Measurements from ENCODE around the gene NTN1.

- PRO-cap: bidirectional peak, plus-strand start at chr17:8080152, minus-strand start at chr17:8080108
- RRBS: 1% methylated on average over 8 of the region's 38 CpGs
Observed at GRCh38 chr17:8079848-8080206, 7.7 kb downstream of the ALOX12B start.

GRCh38 chr17:8119008-8119482, 731 bp upstream of the ALOXE3 start:
- PRO-cap: bidirectional peak, plus-strand start at chr17:8119150, minus-strand start at chr17:8118859
- RRBS: no CpG with 5 or more reads among the region's 18 CpGs

DNA sequence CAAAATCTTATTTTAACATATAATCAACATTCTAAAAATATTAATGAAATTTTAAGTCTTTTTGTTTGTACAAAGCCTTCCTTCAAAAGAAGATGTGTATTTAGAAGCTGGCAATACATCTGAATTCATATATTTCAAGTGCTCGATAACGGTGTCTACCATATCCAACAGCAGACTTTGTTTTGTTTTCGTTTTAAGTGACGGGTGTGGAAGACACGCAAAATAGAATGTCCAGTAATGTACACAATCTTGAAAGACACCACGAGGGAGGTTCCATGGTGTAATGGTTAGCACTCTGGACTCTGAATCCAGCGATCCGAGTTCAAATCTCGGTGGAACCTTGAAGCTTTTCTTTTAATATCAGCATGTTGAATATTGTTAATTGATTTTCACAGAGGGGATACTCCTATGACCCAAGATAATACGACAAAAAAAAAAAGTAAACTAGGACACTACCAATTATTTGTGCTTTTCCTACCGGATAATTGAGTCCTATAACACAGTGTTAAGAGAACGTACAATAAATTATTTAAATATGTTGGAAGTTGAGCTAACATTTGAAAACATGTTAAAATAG, 1.3 kb upstream of the ALOXE3 start:
- PRO-cap: bidirectional peak, plus-strand start at position 262 of the sequence, minus-strand start at position 131 of the sequence
- RRBS: no CpG with 5 or more reads among the region's 12 CpGs

DNA sequence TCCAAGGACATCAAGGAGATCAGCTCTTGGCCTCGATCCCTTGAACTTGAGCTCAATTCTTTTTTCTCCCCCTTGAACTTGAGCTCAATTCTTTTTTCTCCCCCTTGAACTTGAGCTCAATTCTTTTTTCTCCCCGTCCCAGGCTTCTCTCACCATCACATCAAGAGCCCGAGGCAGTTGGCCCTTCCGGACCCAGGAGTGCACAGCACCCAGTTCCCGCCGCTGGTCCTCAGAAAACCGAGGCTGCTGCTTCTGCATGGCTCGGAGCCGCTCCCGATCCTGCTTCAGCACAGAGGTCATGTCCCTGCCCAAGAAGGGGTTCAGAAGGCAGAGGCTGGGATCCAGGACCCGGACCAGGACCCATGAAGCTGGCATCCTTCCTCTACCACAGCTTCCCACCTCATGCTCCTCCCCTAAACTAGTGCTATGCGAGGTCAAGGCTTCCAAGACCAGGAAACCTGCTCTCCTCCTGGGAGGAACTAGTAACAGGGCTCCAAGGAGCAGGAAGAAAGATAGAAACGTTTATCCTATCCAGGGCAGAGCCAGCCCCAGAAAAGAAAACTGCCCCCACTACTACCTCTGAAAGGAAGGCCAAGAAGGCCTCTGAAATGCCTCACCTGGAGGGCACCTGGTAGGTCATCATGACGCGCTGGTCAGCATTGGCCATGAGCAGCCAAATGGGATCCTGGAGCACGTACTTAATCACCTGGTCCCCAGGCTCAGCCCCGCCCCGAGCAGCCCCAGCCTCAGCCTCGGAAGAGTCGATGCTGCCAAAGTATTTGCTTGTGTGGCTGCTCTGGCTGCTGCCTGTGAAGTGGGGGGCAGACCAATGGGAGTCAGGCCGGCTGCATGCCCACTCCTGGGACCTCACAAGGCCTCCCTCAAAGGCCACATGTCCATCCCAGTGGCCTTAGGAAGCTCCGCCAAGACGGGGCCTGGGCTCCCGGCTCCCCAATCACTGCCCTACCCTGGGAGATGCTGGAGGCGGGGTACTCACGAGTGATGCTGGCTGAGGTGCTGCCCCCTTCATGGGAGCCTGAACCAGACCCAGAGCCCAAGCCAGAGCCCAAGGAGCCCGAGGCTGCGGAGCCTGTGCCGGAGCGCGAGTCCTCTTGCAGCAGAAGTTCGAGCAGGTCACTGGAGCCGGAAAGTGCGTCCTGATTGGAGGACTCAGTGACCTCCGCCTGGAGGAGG, 10.2 kb downstream of the PER1 start:
- PRO-cap: no peak
- RRBS: 98% methylated on average over 8 of the region's 35 CpGs

DNA sequence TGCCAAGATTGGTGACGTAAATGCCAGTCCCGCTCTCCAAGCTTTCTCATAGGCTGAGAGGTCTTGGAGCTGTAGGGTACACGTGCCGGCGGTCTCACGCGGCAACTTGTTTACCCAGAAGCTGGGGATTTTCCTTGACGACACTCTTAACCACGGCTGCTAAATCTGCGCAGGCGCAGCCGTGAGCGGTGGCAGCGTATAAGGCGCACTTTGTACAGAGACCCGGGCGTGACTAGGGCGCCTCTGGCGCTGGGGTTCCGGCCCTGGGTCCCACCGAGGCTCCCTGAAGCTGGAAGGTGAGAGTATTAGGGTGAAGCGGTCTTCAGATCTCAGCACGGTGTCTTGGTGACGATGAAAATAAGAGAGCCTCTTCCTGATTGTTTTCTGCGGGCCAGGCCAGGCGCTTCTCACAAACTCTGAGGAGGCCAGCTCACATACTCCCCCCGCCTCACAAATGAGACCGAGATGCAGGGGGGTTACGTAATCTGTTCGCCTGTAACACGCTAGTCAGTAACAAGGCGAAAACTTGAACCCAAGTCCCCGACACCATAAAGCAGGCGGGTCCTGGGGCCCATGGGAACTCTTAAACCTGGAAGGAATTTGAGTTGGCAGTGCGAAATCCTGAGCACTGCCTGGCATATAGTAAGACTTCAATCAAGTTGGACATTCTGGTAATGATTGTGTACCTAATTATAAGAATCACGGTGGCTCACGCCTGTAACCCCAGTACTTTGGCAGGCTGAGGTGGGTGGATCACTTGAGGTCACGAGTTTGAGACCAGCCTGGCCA, 4.6 kb upstream of the PER1 start:
- PRO-cap: bidirectional peak, plus-strand start at position 181 of the sequence, minus-strand start at position 113 of the sequence; bidirectional peak, plus-strand start at position 586 of the sequence, minus-strand start at position 418 of the sequence
- RRBS: no CpG with 5 or more reads among the region's 38 CpGs

DNA sequence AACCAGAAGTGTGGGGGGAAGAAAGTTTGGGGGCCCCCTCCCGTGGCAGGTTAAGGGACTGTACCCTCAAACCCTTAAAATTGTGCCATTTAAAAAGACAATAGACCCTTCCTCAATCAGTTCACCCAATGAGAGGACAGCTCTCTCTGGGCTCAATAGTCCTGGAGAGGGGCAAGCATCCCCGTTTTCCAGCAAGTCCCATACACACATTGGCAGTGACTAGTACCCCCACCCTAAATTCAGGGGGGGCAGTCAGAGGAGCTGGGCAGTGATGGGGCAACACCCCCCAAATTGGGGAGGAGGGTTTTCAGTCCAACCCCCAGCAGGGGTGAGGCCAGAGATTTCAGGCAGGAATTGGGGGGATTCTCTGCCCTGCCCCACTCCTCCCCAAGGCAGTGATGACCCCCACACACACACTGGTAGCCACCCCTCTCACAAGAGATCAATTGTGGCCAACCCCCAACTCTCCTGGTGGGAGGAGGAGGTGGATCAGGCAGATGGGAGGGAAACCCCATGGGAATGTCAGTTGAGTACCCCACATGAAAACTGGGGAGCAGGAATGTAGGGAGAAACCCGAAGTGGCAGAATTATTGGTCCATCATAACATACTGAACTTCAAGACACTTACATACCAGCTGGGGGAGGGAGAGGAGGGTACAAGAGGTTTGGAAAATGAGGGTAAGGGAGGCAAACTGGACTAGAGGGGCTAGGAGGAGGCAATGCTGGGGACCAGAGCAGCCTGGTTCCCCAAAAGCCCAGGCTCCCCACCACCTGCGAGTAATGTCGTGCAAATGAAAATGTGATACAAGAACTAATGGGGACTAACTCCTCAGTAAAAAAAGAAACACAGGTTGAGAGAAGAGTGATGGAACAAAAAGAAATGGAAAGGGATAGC, 3.2 kb downstream of the VAMP2 start:
- PRO-cap: no peak
- RRBS: no CpG with 5 or more reads among the region's 5 CpGs

- PRO-cap: bidirectional peak, plus-strand start at chr17:8209977, minus-strand start at chr17:8209929
- RRBS: no CpG with 5 or more reads among the region's 24 CpGs
Observed at GRCh38 chr17:8209771-8210437, 471 bp downstream of the AURKB start.

DNA sequence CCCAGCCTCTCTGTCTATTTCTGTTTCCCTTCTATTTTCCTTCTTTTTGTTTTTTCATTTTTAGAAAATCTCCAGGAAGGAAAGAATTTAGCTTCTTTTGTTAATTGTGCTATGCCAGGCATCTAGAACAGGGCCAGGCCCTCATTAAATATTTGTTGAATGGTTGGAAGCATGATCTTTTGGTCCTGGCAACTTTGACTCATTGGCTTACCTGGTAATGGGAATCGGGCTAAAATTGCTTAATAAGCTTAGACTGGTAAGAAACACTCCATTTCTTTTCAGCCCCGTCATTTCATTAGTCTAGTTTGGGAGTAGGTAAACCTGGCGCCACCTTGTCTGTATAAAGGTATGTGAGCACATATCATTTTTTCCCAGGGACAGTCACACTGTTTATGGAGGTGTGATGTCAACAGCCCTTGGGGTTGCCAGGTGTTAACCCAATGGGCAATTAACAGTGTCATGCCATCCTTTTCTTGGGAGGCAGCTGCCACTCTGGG, 9.6 kb upstream of the NDEL1 start:
- PRO-cap: no peak
- RRBS: no CpG with 5 or more reads among the region's 3 CpGs

DNA sequence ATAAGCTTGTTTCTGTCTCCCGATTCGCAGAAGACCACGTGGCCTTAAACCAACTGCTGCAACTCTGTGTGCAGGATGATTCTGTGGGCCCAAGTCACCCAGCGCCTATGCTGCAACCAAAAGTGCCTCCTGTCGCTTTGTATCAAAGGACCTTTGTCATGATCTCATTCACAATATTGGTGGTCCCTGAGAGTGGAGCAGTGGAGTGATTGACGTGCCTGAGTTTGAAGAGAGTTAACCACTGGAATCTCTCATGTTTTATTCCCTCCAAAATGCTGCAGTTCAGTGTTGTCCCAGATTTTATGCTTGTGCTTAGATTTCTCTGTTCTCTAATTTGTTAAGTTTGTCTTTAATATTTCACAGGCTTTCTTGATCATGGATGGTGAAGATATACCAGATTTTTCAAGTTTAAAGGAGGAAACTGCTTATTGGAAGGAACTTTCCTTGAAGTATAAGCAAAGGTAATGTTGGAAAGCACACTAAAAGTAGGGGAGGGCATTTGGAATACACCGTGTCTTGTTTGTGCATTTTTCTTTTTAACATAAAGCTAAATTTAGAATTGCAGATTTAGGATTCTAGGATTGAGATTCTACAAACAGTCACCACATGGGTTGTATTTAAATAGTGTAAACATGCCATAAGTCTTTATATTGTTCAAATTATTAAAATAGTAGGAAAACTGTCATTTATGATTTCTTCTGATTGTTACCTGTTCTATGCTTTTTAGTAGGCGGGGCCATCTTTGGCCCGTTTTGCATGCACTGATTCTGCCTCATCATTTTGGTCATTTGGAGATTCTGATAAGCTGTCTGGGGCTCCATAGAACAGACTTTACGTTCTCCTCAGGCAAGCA, 8.4 kb downstream of the NDEL1 start:
- PRO-cap: no peak
- RRBS: no CpG with 5 or more reads among the region's 10 CpGs

GRCh38 chr17:8506208-8506648, 70.5 kb downstream of the NDEL1 start:
- PRO-cap: no peak
- RRBS: no CpG with 5 or more reads among the region's 14 CpGs

- PRO-cap: no peak
- RRBS: no CpG with 5 or more reads among the region's 1 CpG
Observed at GRCh38 chr17:8512101-8512696, 76.5 kb downstream of the NDEL1 start.

DNA sequence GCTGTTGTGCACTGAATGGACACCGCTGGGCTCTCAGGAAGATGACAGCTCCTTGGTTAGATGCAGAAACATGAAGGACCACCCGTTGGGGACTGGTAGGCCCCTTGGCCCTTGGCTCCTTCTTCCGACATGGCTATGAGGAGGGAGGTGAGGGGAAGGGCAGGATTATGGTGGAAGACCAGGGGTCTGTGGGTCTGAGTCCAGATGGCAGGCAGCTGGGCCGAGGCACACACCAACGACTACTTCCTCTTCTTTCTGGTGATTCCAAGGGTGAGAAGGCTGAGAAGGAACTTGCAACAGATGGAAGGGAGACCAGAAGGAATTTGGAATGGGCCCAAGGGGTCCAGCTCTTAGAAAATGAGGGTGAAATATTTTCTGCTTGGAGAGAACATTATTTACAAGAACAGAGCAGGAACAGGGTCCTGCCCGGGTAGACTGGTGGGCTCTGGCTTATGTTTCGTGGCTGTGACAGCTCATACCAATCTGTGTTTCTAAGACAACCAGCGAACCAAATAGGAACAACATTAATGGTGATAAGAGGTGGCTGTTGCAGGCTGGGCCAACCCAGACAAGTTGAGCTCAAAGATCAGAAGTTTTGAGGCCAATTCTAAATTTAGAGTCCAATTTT, 36.7 kb downstream of the CCDC42 start:
- PRO-cap: no peak
- RRBS: no CpG with 5 or more reads among the region's 8 CpGs

GRCh38 chr17:8963487-8964197, 1.9 kb downstream of the PIK3R5 start:
- PRO-cap: no peak
- RRBS: no CpG with 5 or more reads among the region's 14 CpGs

DNA sequence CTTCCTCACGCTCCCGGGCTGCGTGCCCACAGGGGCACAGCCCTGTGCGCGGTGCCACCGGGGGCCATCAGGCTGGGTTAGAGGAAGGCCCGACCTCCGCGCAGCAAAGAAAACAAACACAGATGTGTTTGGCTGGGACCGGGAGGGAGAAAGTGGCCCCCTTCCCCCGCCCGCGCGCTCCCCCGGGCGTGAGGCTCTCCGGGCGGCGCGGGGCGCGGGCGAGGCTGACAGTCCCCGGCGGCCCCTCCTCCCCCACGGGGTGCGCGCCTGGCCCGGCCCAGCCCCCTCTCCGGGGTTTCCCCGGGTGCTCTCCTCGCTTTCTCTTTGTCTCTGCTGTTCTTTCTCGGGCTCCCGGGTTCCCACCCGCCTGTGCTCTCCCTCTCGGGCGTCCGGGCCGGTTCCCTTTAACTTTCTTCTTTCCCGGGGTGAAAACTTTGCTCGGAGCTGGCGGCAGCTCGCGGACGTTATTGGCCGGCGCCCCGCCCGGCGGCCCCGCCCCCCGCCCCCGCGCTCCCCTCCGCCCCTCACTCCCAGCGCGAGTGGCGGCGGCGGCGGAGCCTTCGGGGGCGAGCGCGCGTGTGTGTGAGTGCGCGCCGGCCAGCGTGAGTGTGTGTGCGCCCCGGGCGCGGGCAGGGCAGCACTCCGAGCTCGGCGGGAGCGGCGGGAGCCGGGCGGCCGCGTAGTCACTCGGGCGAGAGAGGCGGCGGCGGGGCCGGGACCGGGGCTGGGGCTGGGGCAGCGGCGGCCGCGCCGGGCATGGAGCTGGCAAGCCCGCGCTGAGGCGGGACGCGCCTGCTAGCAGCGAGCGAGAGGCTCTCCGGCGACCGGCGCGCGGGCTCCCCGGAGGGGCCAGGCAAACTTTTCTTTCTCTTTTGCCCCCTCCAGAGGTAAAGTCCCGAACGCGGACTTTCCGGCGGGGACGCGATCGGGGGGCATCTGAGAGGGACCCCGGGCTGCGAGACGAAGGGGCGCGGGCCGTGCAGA, at the start of gene NTN1:
Gene NTN1 (plus strand): TSS at position 527 of the 984 bp plus-strand sequence.
- PRO-cap: bidirectional peak, plus-strand start at position 527 of the sequence, minus-strand start at position 285 of the sequence
- RRBS: 15% methylated on average over 78 of the region's 123 CpGs

- PRO-cap: no peak
- RRBS: no CpG with 5 or more reads among the region's 2 CpGs
Observed at GRCh38 chr17:9095363-9095585, 74.0 kb downstream of the NTN1 start.

DNA sequence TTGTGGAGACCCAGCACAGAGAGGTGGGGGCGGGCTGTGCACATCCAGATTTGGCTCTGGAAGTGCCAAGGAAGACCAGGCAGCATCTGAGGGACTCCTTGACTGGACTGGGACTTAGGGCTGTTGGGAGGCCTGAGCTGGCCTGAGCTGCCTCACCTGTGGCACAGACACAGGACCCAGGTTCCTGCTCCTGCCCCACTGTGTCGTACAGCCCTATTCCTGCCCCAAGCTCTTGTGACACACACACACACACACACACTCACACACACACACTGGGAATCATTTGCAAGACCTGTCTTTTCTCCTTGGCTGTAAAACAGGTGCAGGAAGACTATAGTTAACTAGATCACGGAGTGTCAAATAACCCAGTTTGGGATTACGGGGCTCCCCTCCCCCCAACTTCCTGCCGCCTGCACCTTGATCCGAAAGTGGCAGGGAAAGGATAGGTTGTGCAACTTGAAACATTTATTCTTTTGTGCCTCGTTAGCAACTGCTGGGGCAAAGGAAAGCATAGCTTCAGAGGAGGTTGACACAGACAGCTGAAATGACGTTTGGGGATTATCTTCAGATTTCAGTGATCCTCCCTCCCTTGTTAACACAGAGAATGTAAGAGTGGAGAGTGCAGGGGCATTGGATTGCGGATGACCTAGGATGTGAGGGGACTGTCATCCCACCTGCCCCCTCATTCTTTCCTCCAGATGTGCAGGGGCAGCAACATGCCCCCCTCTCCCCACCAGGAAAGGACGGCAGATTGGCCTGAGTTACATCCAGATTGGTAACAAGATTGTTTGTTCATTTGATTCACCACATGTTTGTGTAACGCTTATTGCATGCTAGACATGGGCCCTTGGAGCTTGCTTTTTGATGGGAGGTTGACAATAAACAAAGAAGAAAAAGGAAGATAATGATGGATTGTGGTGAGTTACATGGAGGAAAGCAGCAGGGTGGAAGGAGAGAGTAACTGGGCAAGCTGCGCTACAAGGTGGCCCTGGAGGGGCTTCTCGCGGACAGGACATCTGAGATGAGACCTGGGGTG, 149.6 kb downstream of the NTN1 start:
- PRO-cap: no peak
- RRBS: no CpG with 5 or more reads among the region's 14 CpGs

- PRO-cap: no peak
- RRBS: no CpG with 5 or more reads among the region's 2 CpGs
Observed at GRCh38 chr17:9284761-9284987, 263.4 kb downstream of the NTN1 start.

GRCh38 chr17:9703528-9704244, 58.4 kb downstream of the USP43 start:
- PRO-cap: no peak
- RRBS: no CpG with 5 or more reads among the region's 6 CpGs

DNA sequence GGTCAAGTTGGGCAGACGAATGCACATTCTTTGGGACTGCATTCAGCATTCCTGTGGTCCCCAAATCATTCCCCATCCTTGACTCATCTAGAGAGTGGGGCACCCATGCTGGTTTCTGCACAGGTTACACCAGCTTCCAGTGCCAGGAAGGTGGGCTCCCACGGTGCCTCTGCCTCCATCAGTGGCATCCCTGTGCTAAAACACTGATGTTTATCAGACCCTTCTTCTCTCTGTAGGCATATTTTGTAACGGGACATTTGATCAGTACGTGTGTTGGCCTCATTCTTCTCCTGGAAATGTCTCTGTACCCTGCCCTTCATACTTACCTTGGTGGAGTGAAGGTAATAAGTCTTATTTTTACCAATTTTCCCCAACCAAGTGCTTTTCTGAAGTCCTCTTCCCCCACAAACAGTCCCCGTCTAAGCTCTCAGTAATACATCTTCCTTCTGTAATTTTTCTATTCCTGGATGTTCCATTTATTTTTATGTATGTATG, 10.5 kb downstream of the GLP2R start:
- PRO-cap: no peak
- RRBS: no CpG with 5 or more reads among the region's 5 CpGs

GRCh38 chr17:9958110-9958452, 53.0 kb upstream of the RCVRN start:
- PRO-cap: no peak
- RRBS: no CpG with 5 or more reads among the region's 7 CpGs